Measurements from ENCODE around the genes SLFN14, GAS2L2 and RDM1.

GRCh38 chr17:32600107-32601338 lies 113.7 kb downstream of the CDK5R1 start:
- PRO-cap: no peak

DNA sequence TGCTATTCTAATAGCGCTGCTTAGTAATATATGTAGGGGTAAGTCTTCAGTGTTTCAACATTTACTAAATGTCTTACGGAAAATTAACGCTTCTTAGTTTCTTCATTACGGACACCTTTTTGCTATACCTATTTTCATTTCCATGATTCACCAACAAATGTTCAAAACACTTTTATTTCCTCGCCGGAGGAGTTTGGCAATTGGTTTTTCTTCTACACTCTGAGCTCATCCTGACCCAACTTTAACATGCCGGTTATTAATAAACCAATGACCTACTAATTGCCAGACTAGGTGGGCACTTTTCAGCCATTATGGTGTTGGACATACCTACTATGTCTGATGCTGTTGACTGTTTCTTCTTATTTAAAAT lies 182.9 kb downstream of the MYO1D start:
- PRO-cap: no peak

GRCh38 chr17:32743972-32744901 lies 132.7 kb downstream of the MYO1D start:
- PRO-cap: no peak

DNA sequence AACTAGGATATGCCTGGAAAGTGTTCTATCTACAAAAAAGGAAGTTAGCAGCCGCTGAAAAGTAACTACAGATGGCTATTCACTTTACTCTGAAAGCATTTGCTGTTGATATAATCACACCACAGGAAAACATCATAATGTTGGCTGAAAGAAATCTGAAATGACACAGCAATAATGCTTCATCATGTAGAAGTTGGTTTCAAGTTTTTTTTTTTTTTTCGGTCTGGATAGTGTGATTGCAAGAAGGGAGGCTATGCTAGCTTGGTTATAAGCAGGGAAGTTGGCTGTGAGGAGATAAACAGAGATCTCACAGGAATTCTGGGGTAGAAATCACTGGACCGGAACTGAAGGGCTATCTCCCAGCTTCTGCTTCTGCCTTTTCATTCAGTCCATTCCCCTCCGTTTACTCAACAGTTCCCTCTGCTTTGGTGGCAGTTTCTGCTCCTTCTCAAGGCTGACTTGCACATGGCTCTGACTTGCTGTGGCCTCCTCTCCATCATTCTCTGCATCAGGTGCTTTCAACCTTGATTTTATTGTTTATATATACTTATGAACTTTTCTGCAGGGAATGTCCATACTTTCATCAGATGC lies 57.8 kb downstream of the MYO1D start:
- PRO-cap: no peak

GRCh38 chr17:32936776-32937697 lies 9.1 kb downstream of the TMEM98 start:
- PRO-cap: no peak

DNA sequence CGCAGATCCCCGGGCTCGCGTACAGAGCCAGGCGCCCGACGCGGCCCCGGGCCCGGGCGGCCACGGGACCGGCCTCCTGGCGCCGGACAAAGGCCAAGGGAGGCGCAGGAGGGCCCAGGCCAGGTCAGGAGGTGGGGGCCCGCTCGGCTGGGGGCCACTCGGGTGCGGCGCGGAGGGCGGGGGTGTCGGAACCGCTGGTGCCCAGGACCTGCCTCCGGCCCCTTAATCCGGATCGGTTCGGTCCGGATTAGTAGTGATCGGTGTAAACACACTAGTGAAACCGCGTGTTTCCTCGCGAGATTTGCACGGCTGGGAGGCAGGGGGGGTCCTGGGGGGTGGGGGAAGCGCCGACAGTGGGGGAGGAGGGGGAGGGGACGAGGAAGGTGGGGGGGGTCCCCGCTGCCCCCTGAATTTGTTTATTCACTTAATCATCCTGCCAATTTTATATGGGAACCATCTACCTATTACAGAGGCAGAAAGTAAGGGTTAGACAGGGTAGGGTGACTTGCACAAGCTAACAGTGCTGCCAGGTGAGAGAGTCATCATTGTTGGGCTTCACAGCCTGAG lies 214.9 kb upstream of the CCL2 start:
- PRO-cap: no peak

DNA sequence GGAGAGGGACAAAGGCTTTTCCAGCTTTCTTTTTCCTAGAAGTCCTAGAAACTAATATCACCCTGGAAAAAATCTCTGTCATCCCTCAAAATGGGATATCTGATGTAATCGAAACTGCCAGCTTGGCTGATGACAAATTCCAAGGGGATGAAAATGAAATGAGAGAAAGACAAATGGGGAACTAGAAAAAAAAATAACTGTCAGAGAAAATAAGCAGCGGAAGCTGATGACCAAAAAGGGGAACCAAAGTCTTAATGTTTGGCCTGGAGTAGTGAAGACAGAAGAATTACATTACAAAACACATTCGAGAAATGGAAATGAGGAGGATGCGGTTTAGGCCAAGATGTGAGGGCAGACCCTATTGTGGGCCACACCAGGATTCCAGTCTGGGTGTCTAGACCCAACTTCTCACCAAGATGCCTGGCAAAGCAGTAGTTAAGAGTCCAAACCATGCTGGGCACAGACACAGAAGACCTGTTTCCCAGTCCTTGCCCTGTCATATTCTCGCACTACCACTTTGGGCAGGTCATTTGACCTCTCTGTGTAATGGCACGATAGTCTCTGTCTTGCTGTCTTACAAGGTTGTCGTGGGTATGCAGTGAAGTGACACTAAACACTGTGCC lies 12.5 kb upstream of the CCL2 start:
- PRO-cap: no peak

- PRO-cap: no peak
These were observed 889 bp downstream of the CCT6B start for GRCh38 chr17:34960240-34960902.

DNA sequence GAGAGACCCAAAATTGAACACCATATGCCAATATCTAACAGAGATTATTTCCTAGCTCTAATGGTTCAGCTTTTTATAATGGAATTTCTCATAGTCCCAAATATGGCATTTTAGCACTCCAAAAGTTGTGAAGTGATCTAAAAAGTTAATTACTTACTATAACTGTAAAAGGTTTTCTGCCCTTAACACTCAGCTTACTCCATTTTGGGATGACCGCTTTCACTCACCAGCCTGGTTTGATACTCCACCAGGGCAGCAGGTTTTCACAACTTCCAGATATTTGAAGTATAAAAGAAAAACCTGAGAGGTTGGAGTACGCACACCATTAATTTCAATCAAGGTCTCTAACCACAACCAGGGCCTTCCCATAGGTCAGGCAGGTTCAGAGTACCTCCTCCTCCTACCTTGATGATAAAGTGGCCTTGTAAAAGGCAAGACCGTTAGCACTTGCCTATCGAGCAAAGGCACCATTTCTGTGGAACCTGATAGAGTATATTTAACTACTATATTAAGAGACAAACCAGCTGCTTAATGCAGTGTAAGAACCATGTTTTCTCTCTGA lies 3.5 kb downstream of the RFFL start:
- PRO-cap: no peak

GRCh38 chr17:35214173-35214709 lies 20.0 kb upstream of the SLC35G3 start:
- PRO-cap: no peak

DNA sequence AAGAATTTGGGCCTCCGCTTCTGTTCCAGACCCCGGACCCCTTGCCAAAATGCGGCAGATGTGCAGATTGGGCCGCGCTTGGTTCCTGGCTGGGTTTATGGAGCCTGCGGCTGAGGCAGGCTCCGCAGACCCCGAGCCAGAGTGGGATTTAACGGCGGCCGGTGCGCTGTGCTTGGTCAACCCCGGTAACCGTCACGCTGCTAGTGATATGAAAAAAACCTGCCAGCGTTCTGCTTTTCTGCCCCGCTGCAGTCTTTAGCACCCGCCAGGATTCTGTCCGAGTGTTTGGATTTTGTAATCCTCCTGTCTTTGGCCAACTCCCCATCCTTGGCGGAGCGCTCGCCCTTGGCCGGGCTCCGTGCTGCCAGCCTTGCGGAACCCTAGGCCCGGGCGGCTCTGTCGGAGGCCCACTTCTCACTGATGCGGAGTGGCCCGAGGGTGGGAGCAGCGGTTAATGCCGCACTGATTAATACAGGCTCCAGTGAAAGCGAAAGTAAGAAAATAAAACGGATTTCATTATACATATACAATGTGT lies 825 bp upstream of the SLFN11 start:
- PRO-cap: bidirectional peak, plus-strand start at position 139 of the sequence, minus-strand start at position 143 of the sequence; unidirectional peak, minus-strand start at position 205 of the sequence

GRCh38 chr17:35431993-35432131 lies 438 bp downstream of the SLFN12 start:
- PRO-cap: no peak

GRCh38 chr17:35447374-35448114 lies 1.0 kb downstream of the SLFN13 start:
- PRO-cap: no peak

- PRO-cap: no peak
These were observed at the start of gene SLFN14 for GRCh38 chr17:35560746-35561287. Gene SLFN14 (minus strand): TSS chr17:35560819.

DNA sequence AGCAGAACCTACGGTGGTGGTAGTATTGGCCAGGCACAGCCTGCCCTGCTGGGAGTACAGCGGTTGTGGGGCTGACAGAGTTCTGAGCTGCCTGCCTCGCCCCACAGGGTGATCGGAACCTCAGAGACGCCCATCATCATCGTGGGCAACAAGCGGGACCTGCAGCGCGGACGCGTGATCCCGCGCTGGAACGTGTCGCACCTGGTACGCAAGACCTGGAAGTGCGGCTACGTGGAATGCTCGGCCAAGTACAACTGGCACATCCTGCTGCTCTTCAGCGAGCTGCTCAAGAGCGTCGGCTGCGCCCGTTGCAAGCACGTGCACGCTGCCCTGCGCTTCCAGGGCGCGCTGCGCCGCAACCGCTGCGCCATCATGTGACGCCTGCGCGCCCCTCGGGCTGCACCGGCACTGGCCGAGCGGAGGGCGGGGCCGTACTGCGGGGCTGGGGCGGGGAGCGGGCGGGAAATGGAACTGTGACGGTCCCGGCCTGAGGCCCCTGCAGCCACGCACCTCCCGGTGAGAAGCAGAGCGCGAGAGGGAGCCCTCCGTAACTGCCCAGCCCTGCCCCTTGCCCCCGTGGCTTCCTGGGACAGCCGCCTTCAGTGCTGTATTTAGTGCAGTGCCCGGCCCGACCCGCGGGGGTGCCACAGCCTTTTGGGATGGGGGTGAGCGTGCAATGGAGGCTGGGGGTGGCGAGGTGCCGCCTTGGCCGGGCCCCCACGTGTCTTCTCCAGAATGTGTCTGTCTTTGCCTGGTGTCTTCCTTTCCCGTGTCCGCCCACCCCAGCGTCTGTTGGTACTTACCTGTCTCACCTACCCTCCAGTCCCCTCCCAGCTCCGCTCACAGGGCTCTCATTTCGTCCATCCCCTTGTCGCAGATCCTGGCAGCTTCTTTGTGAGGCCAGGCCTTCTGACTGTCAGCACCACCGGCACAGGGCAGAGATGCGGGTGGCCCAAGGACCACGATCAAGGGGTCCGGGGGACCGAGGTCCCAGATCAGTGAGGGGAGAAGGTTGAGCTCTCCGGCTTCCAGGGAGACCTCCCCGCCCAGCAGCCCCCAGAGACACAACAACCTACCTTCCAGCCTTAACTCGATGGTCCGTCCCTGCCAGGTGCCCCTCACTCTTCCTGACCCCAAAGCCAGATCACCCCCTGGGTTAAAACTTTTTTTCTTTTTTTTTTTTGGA lies 9.9 kb downstream of the RASL10B start:
- PRO-cap: no peak

GRCh38 chr17:35752457-35753417 lies at the start of gene GAS2L2:
Gene GAS2L2 (minus strand): TSS chr17:35753239.
- PRO-cap: no peak

- PRO-cap: no peak
These were observed 5.4 kb downstream of the C17orf50 start for GRCh38 chr17:35765797-35766695.

DNA sequence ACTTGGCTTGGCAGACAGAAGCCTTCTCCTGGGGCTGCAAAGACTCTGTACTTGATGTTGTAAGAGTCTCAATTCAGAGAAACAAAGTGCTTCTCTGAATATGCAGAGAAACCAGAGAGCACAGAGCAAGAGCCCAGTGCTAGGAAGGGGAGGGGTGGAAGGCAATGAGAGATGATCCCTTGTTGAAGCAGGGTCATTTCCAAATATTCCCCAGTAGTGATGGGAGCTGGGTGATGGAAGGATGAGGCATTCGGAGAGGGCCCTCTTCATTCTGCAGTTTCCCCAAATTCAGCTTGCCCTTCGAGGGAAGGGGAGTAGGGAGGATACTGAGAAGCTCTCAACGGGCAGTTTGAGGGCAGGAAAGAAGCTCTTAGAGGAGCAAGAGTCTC lies 2.1 kb downstream of the MMP28 start:
- PRO-cap: no peak

DNA sequence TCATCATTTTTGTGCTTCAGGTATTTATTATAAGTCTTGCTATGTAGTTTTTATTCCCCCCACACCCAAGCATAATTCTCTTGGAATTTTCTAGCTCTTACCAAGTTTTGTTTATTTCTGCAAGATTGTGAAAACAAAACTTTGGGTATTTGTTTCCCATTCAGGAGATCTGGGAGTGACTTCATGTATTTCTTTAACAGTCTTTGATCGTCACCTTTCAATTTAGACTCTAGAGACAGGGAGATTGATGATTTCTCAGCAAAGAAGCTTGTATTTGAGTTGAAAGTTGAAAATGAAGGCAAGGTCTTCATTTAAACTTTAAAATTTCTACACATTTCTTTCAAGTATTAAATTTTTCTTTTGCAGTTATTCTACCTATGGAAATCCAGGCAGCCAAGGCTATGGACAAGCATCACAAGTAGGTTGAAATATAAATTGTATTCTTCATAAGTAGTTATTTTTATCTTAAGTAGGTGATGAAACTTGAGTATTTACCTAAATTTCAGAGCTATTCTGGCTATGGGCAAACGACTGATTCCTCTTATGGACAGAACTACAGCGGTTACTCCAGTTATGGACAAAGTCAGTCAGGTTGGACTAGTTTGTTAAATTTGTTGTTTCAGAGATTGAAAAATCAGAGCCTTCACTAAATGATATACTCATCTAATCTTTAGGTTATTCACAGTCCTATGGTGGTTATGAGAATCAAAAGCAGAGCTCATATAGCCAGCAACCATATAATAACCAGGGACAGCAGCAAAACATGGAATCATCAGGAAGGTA lies 10.6 kb downstream of the TAF15 start:
- PRO-cap: no peak

GRCh38 chr17:35930048-35931176 lies at the start of gene RDM1:
Gene RDM1 (minus strand): TSS chr17:35930773.
- PRO-cap: no peak

Measured in SP-49 (cell line).